Subcutaneous preadipocyte (primary cell): ENCODE measurements around a stretch of chr2.

GRCh38 chr2:237403392-237403721, 10.6 kb downstream of the COL6A3 start:
- CAGE, long polyA plus RNA: no peak

GRCh38 chr2:237412982-237413933, 706 bp downstream of the COL6A3 start:
- CAGE, long polyA plus RNA: no peak

DNA sequence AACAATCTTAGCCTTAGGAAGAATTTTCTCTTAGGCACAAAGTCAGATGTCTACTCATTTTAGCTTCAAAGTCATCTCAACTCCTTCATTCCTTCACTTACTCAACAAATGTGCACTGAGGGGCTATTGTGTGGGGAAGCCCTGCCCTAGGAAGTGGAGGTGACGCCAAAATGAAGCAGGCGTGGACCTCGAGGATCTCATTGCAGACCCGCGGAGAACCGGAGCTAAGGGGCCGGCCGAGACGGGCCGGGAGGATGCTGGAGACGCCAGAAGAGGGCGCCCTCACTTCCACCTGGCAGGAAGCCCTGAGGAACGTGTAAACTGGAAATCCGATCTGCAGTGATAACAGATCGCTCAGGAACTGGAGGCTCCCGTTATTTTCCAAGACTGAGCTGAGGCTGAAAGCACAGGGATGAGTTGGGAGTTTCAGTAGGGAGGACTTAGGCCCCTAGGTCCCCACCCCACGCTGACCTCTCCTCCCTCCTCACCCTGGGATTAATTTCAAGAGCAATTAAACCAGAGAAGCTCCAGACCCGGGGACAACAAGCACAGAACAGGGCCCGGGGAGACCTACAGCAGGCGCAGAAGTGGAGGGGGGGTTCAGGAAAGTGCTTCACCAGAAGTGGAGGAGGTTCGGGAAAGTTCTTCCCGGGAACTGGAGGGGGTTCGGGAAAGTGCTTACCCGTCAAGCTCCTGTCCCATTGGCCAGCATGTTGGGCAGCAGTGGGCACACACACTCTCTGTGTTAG, 7.7 kb upstream of the COL6A3 start:
- CAGE, long polyA plus RNA: no peak

DNA sequence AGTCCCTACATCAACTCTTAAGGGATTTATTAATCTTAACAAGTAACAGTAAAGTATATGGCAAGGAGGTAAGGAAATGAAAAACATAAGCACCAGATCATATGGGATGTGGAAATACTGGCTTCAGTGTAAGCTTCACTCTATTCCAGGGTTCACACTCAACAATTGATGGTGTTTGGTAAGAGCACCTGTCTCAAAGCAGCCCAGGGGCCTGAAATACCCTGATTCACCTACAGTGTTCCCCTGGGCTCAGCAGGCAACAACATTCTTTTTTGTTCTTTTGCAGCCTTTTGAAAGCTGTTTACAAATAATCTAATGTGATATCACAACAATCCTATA, 1.2 kb upstream of the MLPH start:
- CAGE, long polyA plus RNA: no peak

- CAGE, long polyA plus RNA: no peak
Observed at GRCh38 chr2:237490156-237490865, 3.3 kb downstream of the MLPH start.

- CAGE, long polyA plus RNA: no peak
Observed at GRCh38 chr2:237509389-237510356, 22.6 kb downstream of the MLPH start.

- CAGE, long polyA plus RNA: no peak
Observed at GRCh38 chr2:237538455-237538654, 28.0 kb upstream of the PRLH start.

GRCh38 chr2:237582328-237582958, 8.1 kb downstream of the RAB17 start:
- CAGE, long polyA plus RNA: no peak

DNA sequence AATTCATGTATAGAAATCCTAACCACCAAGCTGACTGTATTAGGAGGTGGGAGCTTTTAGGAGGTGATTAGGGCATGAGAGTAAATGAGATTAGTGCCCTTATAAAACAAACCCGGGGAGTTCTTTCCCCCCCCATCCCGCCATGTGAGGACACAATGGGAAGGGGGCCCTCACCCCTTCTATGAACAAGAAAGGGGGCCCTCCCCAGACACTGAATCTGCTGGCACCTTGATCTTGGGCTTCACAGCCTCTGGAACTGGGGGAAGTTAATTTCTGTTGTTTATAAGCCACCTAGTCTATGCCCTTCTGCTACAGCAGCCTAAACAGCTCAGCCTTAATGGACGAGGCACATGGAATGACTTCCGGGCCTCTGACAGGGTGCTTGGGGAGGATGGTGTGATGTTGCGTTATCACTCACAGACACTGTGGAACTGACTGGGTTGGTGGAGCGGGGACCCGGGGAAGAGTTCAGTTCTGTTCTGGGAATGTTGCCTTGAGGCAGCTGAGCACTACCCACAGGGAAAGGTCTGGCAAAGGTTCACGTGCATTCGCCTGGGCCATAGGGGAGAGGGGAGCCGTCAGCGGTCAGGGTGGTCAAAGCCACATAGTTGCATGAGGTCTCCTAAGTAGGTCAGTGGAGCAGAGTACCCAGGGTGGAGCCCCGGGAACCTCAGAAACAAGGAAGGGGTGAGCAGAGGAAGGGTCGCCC, 36.1 kb downstream of the LRRFIP1 start:
- CAGE, long polyA plus RNA: no peak

DNA sequence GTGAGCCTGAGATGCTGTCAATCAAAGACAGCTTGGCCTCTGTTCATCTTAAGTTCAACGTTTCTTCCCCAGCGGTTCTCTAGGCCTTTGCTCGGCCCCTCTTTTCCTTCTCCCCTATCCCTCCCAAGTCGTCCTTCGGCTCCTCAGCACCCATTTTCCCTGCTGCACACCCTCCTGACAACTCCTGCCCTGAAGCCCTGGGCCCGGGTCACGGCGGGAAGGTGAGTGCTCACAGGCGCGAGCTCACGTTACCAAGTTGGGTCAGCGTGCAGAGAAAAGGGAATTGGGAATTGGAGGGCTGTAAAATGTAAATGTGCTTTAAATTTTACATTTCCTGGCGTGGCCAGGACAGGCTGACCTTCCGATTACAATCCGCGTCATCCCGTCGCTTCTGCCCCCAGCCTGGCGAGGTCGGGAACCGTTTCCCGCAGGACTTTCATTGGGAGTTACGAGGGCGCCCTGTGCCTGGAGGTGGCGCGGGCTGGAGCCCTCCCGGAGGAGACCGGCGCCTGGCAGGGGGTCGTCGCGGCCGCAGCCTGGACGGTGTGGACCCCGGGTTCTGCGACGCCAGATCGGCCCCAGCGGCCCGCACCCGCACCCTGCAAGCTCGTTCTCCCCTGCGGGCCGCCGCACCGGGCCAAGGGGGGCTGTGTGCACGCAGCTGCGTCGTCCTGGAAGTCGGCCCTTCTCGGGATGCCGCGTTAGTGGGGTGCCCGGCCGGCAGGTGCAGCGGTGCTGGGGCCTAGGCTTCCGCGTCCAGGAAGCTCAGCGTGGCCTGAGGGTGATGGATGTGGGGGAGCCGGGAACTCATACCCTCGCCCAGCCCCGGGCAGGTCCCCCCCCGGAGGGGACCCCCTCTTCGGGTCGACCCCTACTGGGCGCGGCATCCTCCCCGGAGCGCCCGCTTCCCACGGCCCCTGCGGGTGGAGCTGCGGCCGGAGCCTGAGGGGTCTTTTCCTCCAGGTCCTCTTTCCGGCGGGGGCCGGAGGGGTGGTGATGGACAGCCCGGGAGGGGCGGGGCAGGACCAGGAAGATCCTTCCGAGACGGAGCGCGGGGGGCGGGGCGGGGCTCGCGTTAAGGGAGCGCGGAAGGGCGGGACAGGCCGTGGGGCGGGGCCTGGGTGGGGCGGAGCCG, 63.8 kb downstream of the LRRFIP1 start:
- CAGE, long polyA plus RNA: no peak

- CAGE, long polyA plus RNA: no peak
Observed at GRCh38 chr2:237700463-237701707, 73.5 kb downstream of the LRRFIP1 start.

- CAGE, long polyA plus RNA: no peak
Observed at GRCh38 chr2:237727384-237727748, 71.2 kb upstream of the RBM44 start.

GRCh38 chr2:237732959-237733833, 65.4 kb upstream of the RBM44 start:
- CAGE, long polyA plus RNA: no peak

DNA sequence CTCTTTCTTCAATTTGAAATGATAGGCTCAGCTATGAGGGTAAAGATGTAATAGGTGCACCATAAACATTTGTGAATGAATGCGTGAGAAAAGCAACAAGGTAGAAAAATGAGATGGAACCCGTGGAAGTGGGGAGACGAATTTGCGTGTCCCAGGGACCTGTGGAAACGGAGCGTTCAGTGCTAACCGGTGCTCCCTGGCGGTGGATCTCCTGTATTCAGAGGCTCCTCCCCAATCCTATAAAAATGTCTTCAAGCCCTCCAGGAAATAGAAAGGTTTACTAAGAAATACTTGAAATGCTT, 62.9 kb upstream of the RBM44 start:
- CAGE, long polyA plus RNA: no peak

GRCh38 chr2:237757204-237757605, 41.4 kb upstream of the RBM44 start:
- CAGE, long polyA plus RNA: no peak

DNA sequence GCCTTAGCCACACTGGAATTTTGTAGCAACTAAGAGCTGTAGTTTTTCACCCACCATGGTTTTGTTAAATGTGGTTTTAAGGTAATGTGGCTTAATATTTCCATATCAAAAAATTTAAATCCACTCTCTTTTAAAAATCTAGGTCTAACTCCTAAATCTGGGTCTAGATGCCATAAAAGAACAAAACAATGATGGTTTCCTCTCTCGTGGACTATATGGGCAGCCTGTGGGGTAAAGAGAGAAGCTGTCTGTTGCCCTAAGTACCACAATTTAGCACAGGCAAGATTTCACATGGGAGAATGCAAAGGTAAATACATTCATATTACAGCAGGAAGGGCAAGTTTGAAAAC, 13.4 kb upstream of the RBM44 start:
- CAGE, long polyA plus RNA: no peak

- CAGE, long polyA plus RNA: no peak
Observed at GRCh38 chr2:237863599-237864017, 4.2 kb downstream of the RAMP1 start.

DNA sequence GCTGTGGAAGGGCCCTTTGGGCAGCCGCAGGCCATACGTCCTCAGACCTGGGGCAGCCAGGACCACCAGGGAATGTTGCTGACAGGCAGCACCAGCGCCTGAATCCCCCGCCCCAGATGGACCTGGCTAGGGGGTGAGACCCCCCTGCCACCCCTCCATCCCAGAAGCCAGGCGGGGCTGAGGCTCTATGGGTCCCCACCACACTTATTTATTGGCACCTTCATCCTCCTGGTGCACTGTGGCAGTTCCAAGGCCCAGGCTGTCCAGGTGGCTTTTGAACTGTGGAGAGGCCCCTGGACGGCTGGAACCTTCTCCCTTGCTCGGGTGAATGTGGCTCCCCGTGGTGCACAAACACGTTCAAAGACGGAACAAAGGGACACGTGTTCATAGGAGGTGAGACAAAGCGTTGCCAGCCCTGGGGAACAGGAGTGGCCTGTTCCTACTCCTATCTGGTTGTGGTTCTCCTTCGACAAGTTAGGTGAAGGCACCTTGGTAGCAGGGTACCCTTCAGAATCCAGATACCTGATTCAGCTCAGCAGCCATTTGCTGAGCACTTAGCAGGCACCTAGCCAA, 35.1 kb downstream of the RAMP1 start:
- CAGE, long polyA plus RNA: no peak

GRCh38 chr2:237901141-237901627, 41.8 kb downstream of the RAMP1 start:
- CAGE, long polyA plus RNA: no peak

GRCh38 chr2:237968331-237969178, 1.7 kb downstream of the UBE2F start:
- CAGE, long polyA plus RNA: no peak